Parotid gland (tissue), 1 donor: ENCODE measurements around a stretch of chr12.

DNA sequence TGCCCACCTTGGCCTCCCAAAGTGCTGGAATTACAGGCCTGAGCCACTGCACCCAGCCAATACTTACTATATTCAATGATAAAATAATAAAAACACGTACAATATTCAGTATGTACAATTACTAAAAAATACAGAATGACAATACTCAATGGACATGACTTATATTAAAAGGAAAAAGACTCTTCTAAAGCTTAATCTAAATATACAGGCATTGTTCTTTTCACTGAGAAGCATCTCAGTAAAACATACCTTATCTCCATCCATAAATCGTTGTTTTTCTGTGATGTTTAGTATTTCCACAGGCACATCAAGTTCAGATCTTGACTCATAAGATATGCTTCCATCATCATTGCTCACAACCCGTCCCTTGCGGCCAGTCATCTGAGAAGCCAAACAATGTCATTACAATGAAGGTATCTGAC, 45.0 kb downstream of the SBNO1 start:
- PRO-cap, result no peak

- PRO-cap, result no peak
These were observed 37.2 kb downstream of the SBNO1 start for GRCh38 chr12:123327116-123328179.

- PRO-cap, result no peak
These were observed 30.7 kb downstream of the SBNO1 start for GRCh38 chr12:123333956-123334409.

- PRO-cap, result no peak
These were observed 789 bp downstream of the SBNO1 start for GRCh38 chr12:123363507-123364608.

DNA sequence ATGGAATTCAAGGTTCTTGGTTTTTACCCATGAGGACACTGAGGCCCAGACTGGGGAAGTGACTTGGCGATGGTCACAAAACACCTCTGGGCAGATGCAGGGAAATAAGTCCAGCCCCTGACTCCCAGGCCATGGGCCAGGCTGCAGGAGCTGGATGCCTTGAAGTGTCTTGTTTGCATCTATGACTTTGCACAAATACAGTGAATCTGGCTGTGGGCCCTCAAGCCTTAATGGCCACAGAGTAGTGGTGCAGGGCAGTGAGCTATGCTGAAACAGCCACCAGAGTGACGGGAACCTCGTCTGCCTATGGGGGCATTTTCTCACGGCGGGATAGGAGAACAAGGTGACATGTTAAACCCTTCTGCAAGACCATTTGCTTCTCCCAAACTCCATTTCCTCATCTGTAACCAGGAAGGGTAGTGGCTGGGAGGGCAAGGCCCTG, 3.9 kb downstream of the KMT5A start:
- PRO-cap, result no peak

GRCh38 chr12:123395948-123396669, 12.2 kb downstream of the KMT5A start:
- PRO-cap, result no peak

- PRO-cap, result no peak
These were observed 9.1 kb upstream of the RILPL2 start for GRCh38 chr12:123445266-123446366.

DNA sequence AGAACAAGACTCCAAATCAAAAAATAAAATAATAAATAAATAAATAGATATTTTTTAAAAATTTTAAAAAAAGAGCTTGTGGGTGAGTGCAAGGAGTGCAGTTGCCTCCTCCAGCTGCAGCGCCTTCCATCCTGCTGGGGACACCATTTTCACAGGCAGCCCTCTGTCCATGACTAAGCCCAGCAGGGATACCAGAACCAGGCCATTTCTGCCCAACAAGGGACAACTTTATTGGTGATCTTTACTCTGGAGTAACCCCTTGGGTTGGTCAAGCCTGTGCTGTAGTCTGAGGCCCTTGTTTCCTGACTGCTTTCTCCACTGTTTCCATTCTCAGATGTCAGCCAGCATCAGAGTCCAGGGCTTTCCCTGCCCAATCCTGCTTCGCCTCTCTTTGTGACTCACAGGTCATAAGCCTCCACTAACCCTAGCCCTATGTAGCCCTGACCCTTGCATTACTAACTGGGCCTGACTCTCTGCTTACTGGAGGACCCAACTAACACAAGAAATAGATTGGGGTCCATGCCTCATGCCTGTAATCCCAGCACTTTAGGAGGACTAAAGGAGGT, 8.8 kb upstream of the SNRNP35 start:
- PRO-cap, result no peak

- PRO-cap, result no peak
These were observed 20.9 kb downstream of the RILPL1 start for GRCh38 chr12:123512167-123513422.

DNA sequence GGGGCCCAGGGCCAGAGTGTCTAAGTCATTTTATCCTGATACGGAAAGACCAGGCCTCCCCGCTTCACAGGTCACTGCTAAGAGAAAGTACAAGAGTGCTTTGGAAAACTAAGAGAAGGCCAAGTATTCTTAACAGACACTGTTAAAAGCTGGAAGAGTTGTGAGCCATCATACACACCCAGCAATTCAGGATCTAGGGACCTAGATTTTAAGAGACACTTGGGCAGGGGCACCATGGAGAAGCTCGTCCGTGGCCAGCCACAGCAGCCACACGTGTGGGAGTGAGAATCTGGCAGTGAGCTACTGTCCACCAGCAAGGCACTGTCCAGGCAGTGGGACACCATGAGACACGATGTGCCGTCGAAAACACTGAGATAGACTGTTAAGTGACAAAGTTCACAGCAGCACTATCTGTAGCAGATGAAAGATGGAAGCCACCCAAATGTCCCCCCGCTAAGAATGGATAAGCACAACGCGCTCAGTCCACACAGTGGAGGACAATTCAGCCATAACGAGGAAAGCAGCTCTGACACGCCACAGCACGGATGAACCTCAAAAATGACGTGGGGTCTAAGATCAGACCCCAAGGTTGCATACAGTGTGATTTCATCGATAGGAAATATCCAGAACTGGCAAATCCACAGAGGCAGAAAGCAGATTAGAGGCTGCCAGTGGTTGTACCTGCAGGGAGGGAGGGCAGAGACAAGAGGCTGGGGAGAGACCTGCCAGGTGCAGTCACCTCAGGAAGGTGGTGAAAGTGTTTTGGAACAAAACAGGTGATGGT, 19.7 kb downstream of the RILPL1 start:
- PRO-cap, result no peak

GRCh38 chr12:123531823-123532742, 1.4 kb downstream of the RILPL1 start:
- PRO-cap, result no peak

DNA sequence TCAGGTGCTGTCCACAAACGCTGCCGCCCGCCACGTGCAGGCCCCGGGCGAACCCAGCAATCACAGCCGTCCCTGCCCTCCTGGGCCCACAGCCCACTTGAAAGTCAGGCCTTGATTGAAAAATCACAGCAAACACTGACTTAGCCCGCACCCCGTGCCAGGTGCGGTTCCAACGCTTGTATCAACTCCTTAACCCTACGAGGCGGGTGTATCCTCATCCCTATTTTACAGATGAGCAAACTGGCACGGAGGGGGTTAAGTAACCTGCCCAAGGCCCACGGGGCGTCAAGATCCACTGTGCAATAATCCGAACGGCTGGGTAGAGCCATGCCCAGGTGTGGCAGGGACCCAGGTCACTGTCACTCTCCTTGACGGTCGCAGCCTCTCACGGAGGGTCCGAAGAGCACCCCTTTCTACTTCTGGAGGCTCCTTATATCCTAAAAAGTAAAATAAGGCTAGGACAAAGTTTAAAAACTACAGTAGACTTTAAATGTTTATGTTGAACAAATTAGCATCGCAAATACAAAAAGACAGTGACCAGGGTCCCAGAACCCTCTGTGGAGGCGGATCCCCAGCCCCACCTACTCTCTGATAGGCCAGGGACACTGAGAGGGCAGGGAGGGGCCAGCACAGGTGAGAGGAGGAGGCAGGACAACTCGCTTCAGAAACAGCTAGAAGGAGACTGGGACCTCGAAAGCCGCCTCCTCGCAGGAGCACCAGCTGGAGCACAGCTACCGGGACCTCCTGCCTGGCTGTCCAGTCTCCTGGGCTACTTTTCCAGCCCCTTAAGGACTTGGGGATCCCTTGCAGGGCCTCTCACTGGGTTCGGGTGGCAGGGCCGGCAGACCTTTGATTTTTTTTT, 788 bp downstream of the DNAH10 start:
- PRO-cap, result no peak

DNA sequence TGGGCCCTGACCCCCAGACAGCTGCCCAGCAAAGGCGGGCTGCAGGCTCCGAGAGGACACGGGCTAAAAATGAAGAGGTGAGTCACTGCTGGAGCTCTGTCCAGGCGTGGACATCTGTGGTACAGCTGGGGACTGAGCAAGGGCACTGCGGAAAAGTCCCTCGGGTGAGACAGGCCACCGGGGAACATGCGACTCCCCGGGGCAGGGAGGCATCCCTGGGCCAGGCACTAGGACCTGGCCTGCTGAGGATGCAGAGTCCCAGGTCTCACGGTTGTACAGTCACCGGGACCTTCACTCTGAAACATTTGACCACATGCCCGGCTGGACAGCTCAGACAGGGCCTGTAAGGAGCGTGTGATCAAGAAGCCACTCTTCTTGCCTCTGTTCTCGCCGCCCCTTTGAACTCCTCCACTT, 5.2 kb upstream of the RFLNA start:
- PRO-cap, result no peak

DNA sequence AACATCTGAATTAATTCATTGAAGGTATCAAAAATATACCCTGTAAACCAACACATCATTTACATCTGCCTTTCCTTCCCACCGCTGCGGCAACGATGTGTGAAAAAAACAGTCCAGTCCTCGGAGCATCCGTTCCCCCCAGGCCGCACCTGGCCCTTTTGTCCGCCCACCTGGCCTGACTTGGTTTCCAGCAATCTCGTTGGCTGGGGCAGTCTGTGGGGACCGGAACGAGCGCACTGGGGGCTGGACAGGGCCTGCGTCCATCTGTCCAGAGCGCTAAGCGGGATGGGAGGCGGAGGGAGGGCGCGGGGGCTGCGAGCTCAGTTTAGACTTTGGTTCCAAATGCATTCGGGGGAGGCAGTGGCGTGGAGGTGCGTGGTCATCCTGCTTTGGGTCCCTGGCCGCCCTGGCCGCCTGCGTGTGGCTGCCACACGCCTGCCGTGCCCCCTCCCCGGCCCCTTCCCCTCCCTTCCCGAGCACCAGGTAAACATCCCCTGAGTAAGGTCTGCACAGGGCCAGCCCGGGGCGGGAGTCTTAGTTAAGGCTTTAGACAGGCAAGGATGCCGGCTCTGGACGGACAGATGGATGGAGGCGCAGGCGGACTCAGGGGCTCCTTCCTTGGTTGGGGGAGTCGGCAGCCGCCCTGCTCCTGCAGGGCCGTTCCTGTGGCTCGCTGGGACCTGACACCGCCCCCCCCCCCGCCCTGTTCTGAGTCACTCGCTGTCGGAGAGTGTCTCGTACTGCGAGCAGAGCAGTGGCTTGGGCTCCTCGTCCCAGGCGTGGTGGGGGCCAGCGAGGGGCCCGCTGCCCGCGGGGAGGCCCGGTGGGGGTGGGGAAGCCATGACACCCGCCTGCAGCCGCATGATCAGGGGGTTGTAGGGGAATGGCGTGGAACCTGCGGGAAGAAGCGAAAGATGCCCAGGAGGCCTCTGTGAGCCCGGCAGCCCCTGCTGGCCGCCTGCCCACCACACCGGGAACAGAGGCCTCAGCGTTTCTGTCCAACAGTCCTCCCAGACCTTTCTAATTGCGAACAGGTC, 30.1 kb downstream of the RFLNA start:
- PRO-cap, result no peak

GRCh38 chr12:124336981-124337381, 42.1 kb downstream of the RFLNA start:
- PRO-cap, result no peak

DNA sequence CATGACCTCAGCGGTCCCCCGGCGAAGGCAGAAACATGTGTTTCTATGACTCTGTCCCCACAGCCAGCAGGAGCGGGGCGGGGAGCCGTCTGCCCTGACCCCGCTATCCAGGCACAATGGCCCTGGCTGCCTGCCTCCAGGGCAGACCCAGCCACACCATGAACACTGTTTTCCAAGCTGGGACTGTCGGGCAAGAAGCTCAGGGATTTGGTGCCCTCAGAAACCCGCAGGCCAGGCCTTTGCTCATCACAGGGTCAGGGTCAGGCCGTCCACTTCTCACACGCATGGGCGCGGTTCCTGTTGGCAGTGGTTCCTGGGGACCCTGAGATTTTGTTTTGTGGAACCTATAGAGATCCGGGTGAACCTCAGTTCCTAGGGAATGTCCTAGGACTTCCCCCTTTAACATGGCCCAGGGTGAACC, 75.1 kb downstream of the RFLNA start:
- PRO-cap, result no peak

DNA sequence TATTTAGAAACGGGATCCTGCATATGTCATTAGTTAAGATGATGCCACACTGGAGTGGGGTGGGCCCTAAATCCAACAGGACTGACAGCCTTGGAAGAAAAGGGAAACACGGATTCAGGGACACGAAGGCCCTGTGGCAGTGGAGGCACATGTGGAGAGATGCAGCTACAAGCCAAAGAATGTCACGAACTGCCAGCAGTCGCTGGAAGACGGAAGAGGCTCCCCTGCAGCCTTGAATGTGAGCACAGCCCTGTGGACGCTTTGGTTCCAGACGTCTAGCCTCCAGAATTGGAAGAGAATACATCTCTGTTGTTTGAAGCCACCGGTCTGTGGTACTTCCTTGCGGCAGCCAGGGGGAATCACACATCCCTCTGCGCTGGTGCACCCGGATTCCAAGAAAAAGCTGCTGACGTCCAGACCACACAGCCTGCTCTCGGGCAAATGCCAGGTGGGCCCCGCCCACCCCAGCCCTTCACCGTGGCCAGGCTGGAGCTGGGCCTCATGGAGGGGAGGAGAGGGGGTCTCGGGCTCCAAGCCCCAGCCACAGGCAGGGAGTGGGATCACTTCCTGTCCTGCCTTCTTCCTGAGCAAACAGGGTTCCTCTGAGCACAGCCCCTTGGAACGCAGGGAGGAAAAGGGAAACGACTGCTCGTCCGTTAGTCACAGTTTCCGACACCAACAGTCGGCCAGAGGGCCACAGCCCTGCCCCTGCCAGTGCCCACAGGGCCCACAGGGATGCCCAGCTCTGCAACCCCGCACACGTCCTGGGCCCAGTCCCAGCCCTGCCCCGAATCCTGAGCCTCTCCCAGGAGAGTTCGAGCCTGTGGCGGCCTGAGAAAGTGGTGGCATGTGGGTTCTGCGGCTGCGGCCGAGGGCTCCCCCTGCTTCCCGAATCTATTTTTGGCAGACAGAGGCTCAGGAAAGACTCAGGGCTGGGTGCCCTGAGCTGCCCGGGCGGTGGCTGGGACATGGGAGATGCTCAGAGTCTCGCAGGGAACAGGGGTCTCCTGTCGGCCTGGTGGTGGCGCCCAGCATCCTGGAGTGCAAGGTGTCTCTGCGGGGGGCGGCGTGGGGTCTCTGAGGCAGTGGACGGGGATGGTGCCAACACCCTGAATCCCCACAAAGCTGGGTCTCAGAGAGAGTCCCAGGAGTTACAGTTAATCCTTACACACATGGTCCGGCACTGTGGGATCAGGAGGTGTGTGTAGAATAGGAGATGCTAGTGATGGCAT, 85.2 kb downstream of the RFLNA start:
- PRO-cap, result no peak

GRCh38 chr12:124403302-124404590, 108.9 kb downstream of the RFLNA start:
- PRO-cap, result no peak

GRCh38 chr12:124410171-124410821, 115.4 kb downstream of the RFLNA start:
- PRO-cap, result no peak

- PRO-cap, result no peak
These were observed 125.9 kb downstream of the NCOR2 start for GRCh38 chr12:124441469-124441942.